ENCODE measurements around a stretch of chr18.

GRCh38 chr18:6256400-6257025, 158.2 kb downstream of the L3MBTL4 start:
- PRO-cap, result no peak

- PRO-cap, result no peak
Observed at GRCh38 chr18:6284523-6284860, 130.2 kb downstream of the L3MBTL4 start.

DNA sequence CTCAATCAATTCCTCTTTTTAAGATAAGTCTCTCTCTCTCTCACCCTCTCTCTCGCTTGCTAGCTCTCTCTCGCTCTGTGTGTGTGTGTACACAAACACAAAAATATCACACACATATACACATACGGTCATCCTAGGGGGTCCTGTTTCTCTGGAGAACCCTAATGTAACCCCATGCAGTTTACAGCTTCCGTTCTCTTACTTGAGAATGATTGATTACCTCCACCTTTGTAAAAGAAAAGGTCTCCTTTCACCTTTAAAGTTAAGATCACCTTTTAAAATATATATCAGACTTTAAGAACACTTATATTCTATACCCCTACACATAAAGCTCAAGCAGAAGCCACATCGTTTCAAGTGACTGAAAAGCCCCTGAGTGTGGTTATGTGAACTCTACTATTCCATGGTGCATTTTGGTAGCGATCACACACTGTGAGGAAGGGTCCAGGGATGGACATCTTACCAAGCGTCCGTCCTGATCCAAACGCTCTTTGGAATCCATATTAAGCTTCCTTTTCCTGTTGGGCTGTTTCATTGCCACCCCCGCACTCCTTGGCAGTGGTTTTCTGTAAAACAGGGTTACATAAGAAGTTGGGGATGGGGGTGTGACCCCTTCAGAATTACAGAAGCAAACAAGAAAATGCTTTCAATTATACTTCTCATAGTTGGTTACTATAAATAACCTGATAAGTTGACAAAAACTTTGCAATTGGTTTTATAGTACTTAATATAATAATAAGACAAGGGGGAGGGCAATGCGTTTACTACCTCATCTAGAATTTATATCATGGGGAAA, 103.4 kb downstream of the L3MBTL4 start:
- PRO-cap, result no peak

GRCh38 chr18:6624689-6624996, 104.9 kb upstream of the ARHGAP28 start:
- PRO-cap, result no peak

DNA sequence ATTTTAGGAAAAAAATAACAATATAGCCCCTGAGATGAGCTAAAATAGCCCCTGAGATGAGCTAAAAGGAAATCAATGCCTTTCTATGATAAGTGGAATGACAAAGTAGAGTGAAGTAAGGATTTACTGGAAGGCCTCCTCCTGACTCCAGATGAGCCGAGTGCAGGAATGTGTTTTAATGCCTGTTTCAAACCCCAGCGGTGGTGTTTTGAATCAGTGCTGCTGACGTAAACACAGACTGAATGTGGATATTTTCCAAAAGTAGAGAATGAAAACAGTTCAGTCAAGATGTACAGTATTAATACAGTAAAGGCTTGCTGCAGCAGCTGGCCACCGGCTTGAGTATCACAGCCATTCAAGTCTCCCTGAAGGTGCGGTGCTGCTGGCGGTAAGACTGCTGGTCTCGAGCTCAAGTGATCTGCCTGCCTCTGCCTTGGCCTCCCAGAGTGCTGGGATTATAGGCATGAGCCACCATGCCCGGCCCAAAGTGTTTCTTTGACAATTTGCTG, 46.7 kb downstream of the ARHGAP28 start:
- PRO-cap, result no peak

GRCh38 chr18:7231513-7231874, 605 bp downstream of the LRRC30 start:
- PRO-cap, result no peak

- PRO-cap, result no peak
Observed at GRCh38 chr18:7290191-7290569, 59.3 kb downstream of the LRRC30 start.

GRCh38 chr18:7369007-7369392, 138.1 kb downstream of the LRRC30 start:
- PRO-cap, result no peak

DNA sequence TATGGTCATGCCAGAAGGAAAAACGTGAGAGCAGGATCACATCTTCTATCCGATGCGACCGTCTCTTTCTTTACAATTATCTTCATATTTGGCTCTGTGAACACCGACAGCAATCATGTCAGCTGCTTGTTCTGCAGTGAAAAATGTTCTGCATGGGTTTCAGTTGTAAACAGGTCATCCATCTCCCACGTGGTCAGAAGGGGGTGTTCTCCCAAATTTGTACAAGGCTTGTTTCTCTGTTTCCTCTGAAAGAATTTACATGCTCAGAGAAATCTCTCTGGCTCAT, 106.2 kb upstream of the PTPRM start:
- PRO-cap, result no peak

DNA sequence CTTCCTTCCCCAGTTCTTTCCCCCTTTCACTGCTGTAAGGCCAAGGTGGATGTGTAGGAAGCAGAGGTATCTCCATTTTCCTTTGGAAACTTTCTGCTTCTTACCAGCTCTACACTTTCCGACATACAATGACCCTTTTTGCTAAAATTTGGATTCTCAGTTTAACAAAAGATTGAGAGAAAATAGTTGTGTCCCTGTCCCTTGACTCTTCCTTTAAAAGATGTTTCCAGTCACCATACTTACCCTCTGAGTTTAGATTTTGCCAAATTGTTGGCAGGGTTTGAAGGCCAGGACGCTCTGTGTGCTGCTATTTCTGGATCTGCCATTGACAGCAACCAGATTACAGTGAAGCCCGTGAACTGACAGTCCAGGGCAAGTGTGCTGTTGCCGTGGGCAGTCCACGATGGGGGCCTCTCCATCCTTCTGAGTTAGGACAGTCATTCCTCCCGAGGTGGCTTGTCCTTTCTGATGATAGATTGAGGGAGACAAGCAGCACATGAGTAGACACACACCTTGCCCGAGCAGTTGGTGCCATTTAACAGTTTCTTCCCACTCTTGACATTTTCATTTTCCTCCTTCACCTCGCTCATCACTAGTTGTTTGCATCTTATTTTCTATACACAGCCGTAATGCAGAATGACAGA, 89.9 kb downstream of the PTPRM start:
- PRO-cap, result no peak

GRCh38 chr18:7784670-7785317, 217.7 kb downstream of the PTPRM start:
- PRO-cap, result no peak

GRCh38 chr18:7958218-7959009, 391.3 kb downstream of the PTPRM start:
- PRO-cap, result no peak

- PRO-cap, result no peak
Observed at GRCh38 chr18:8143606-8143963, 465.7 kb upstream of the RAB12 start.

DNA sequence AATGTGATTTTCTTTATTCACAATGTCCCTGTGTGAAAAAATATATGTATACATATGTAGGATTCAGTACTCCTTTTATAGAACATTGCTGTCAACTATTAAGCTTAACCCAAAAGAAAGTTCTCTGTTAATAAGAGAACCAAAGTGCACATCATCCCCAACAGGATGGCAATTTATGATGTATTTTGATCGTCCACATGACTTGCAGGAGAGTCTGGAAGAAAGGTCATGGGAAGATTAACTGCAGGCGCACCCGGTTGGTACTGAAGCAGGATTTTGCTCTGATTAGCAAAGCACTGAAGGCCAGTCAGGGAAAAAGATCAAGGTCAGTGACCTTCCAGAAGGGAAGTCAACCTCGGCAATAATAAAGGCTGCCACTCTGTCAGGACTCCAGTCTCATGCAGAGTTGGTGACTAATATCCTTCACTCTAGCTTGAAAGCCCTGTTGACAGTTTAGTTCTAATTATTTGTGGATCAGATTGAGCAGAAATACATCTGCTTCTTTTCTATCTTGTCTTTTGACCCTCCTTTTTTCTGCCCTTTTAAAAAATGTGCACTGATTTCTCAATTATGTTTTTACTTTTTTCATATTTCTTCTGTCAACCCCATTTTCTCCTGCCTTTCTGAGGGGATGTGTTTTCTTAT, 432.7 kb upstream of the RAB12 start:
- PRO-cap, result no peak

- PRO-cap, result no peak
Observed at GRCh38 chr18:8211904-8212244, 397.4 kb upstream of the RAB12 start.

DNA sequence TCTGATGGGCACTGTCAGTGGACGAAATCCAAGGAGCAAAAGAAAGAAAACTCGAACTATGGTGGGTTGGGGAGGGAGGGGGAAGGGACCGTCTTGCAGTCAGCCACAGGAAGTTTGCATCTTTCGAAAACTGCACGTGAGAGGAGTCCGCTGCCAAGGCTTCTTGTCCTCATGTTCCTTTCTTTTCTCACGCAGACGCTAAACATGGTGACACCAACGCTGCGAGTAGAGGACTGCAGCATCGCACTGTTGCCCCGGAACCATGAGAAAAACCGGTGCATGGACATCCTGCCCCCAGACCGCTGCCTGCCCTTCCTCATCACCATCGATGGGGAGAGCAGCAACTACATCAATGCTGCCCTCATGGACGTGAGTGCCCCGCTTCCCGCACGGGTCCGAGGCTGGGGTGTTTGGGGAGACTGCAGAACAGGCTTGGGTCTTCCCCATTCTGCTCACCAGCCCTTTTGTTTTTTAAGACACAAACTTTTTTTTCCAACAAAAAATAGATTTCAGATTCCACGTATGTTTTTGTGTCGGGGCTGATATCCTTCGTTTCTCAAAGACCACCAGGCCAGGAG, 230.2 kb upstream of the RAB12 start:
- PRO-cap, result no peak

DNA sequence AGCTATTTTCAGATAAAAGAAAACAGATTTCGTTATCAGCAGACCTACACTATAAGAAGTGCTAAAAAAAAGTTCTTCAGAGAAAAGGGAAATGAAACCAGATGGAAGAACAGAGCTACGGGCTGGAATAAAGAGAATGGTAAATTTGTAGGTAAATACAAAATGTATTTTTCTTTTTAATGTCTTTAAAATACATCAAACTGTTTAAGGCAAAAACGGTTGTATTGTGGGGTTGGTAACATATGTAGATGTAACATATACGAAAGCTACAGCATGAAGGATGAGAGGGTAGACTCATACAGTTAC, 5.5 kb upstream of the RAB12 start:
- PRO-cap, result no peak

- PRO-cap, result no peak
Observed at GRCh38 chr18:8604101-8604589, 5.1 kb upstream of the RAB12 start.

DNA sequence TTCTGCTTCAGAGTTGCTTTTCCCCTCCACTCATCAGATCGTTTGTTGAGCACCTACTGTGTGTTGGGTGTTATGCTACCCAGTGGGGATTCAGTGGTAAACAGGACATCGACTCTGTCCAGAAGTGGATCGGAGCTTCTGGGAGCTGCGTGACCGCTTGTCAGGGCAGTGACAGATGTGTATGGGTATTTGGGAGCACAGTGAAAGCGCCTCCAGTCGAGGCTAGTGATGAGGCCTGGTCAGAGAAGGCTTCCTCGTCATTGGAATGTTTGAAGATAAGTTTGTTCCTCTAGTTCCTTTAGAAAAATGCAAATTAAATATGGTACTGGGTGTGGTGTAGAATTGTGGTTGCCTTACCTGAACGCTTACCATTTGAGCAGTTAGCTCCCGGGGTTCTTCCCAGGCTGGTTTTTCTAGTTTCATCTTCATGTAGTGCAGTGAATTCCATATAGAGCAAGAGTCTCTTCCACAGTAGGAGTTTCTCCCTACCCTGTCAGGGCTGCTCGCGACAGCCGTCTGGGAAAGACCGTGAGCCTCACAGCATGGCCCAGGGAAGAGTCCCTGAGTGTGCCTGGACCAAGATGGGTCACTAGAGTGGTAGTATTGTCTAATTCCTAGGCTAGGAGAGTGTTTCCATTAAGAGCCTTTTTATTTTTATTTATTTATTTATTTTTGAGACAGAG, 2.9 kb downstream of the RAB12 start:
- PRO-cap, result no peak

GRCh38 chr18:8622101-8622911, 13.1 kb downstream of the RAB12 start:
- PRO-cap, result no peak